Subcutaneous preadipocyte (primary cell): ENCODE results near the gene CORO2B.

DNA sequence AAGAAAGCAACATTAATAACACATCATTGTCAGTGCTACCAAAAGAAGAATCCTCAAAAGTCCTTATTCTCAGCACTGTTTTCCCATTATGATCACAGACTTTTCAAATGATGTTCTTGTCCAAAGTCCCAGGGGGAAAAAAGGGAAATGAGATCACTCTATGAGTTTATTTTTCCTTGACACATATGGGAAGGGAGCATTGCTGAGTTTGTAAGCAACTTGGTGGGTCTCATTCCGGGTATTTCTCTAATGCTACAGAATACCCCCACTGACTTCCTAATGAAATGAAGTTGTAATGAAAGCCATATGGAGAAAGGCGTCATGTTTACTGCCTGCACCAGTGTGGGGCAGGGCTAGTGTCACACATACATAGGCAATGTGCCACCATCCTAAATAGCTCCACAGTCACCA, 41.2 kb upstream of the C15orf61 start:
- CAGE, long polyA plus RNA: no peak

DNA sequence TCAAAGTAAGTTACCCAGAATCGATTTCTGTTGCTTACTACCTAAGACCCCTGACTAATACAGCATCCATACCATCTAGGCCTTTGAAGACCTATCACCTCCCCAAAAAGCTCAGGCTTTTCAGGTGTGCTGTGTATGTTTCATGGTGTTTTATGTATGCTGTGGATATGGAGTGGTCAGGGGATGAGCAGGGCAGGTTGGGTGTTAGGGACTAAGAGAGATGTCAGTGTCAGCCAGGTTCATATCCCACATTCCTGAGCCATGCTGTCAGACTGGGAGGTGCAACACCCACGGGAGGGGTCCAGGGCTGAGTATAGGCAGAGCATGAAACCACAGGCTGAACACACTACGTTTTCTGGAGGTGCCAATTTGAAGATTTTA, 112.5 kb upstream of the PIAS1 start:
- CAGE, long polyA plus RNA: no peak

- CAGE, long polyA plus RNA: no peak
Measured at GRCh38 chr15:68073650-68074081, 19.6 kb downstream of the PIAS1 start.

DNA sequence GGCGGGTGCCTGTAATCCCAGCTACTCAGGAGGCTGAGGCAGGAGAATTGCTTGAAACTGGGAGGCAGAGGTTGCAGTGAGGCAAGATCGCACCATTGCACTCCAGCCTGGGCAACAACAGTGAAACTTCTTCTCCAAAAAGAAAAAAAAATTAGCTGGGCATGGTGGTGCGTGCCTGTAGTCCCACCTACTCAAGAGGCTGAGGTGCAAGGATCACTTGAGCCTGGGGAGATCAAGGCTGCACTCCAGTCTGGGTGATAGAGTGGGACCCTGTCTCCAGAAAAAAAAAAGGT, 56.3 kb downstream of the PIAS1 start:
- CAGE, long polyA plus RNA: no peak

DNA sequence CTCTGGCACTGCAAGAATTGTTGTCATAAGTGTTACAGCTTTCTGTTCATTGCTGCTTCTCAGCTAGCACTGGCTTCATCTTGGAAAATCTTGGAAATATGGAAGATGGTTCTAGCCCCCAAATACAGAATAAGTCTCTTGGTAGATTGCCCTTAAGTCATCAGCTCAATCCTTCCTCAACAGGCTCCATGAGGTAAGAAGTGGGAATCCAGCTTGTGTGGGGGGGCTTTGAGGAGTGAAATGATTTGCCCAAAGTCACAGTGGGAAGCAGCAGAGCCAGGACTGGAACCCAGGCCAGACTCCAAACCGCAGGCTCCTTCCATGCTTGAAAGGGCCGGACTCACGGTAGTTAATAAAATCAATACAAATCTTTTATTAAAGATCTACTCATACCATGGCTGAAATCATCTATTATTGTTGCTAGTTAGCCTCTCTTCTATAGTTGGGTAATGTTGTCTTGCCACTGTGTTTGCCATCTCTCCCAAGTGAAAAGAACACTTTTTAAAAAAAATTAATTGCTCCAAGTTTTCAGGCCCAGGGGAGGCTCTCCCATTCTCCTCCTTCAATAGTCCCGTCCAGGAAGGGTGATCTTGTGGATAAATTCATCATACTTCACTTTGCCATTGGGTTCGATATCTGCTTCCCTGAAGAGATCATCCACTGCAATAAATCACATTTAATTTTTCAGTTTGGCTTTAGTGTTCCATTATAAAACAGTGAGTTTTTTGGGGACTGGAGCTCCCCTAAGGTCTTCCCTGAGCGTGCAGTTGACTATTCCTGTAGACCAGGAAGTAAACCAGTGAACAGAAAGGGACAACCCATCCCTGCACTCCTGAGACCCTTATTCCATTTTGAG, 11.5 kb downstream of the CALML4 start:
- CAGE, long polyA plus RNA: no peak

DNA sequence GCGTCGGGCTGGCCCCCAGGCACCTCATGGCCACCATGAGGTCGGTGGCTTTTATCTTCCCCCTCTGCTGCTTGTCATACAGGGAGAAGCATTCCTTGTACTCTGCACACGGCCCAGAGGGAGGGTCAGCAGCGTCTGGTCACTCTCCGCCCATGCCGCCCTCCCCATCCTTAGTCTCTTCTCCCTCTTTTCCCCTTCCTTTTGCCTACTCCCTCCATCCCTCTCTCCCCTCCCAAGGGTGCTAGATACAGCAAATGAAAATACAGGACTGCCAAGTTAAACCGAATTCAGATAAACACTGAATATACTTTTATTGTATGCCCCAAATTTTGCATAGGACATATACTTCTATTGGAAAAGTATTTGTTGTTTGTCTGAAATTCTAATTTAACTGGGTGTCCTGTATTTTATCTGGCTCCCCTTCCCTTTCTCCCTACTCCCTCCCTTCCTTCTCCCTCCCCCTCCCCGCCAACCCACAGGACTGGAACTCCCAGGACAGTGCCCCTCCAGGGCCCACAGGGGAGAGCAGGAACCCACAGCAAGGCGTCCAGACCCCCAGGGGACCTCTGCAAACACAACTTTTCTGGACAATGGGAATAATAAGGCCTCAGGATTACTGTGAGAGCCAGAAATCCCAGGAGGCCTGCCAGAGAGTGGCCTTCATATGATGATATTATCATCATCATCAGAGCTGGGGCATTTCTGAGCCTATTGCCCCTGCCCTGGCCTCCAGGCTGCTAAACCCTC, 5.4 kb downstream of the CALML4 start:
- CAGE, long polyA plus RNA: no peak

DNA sequence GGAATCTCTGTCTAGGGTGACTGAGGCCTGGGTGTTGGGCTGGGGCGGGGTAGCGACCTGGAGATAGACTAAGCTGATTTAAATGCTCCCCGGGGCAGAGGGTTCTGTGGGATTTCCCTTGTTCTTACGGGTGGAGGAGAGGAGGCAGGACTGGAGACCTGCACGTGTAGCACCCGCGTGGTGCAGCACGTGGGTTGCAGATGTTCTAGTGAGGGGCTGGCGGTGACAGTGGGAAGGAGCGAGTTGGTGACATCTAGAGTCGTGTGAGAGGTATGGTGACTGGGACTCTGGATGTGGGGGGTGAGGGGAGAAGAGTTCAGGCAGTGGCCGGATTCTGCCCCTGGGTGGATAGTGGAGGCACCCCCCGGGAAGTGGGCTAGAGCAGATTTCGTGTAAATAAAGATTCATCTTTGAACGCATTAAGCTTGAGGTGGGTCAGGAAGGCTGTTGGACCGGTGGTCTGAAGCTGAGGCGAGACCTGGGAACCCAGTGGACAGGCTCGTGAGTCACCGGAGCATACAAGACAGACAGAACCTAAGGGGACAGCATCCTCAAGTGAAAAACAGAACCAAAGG, 498 bp upstream of the CLN6 start:
- CAGE, long polyA plus RNA: no peak

- CAGE, long polyA plus RNA: no peak
Measured at GRCh38 chr15:68375023-68375801, 56.8 kb downstream of the ITGA11 start.

DNA sequence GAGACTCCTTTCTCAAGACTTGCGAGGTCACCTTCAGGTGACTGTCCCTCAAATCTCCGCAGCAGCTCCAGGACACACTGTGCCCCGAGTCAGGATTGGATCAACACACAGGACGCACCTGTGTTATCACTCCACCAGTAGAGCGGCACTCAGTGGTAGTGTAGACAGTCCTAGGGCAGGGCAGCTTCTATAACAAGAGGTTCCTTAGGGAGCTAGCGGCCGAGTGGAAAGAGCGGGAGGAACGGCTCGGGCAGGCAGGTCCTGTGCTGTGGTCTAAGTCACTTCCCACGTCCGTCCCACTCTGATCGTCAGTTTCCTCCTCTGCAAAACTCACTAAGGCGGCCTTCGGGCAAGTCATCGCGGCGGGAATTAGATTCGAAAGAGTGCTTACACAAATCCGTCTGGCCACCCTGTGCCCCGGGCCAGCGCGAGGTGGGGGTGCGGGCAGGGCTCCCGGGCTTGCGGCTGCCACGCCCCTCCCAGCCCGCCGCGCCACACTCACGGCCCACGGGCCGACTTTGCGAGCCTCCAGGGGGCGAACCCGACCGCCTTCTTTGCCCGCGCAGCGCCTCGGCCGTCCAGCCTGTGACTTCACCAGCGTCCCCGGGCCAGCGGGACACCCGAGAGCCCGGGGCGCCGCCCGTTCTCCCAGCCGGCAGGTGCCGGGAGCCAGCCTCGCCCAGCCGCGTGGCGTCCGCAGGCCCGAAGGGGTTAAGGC, 555 bp upstream of the CORO2B start:
- CAGE, long polyA plus RNA: no peak

DNA sequence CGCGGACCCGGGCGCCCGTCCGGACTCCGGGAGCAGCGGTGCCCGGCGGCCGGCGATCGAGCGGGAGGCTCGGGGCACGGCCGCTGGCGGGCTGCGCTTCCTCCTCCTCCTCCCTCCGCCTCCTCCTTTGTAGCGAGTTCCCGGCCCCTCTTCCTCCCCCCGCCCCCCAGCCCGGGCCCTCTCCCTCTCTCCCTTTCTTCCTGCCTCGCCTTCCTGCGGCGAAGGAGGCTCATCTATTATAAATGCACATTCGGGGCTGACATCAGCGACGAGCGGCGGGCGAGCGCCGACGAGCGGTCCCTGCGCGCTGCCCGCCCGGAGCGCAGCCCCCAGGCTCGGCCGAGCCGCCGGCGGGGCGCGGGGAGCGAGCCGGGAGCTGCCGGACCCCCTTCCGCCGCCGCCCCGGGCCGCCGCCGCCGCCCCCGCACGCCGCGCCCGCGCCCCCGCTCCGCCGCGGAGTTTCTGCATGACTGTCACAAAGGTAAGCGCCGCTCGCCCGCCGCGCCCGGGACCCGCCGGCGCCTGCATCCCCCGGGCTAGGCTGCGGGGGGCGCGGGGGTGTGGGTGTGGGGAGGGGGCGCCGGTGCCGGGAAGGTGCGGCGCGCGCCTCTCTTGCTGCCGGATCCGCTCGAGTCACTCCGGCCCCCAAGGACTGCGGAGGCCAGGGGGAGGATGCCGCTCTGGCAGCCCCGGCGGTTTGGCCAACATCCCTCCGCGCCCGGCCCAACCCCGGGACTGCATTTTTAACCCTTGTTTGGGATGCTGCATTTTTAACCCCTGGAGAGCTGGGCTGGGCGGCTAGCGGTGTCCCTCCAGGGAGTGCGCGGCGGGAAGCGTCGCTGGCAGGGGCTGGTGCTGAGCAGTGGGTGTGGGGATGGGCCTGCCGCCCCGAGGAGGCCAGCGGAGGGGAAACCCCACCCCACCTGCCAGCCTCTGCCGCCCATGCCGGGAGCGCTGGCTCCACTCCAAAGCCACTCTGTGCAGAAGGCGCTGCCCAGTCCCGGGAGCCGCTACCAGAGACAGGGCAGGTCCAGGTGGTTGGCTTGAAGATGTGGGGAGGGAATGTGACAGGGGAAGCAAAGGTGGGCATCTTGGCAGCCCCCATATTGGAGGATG, at the start of gene CORO2B:
TSS of gene CORO2B (plus strand) at position 197 of the 1,116 bp plus-strand sequence.
- CAGE, long polyA plus RNA: no peak

DNA sequence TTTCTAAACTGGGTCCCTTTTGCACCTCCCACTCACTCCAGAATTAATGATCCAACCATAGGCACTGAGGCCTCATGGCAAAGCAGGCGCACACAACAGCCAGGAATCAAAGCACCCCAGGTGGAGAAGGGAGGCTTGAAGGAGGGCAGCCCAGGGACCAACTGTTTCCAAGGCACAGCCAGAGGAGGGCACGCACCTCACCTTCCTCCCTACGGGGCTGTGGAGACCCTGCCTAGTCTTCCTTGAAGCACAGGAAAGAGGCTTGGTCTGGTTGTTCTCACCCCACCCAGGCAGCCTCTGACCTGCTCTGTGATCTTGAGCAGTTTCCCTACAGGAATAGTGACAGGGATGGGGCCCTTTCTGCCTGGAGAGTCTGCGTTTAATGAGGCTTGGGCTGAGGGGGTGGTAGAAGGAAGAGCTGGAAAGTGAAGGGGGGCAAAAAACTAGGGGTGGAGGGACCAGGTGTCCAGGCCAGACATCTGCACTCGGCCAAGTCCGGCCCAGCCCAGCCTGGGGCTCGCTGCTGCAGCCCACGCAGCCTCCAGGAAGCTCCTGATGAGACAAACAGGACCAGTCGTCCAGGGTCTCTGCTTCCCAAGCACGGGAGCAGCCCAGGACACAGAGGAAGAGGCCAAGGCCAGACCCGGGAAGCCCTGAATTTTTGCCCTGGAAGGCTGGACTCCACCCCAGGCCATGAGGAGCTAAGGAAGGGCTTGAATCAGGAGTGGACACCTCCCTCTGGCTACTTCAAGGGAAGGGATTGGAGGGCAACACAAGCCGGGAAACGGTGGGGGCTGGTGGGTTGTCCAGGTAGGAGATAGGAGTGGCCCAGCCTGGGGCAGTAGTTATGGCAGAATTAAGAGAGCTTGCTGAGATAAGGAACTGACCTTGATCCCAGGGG, 89.8 kb downstream of the ANP32A start:
- CAGE, long polyA plus RNA: no peak

- CAGE, long polyA plus RNA: no peak
Measured at GRCh38 chr15:68775943-68776310, 44.8 kb downstream of the ANP32A start.

- CAGE, long polyA plus RNA: no peak
Measured at GRCh38 chr15:68787543-68788088, 33.1 kb downstream of the ANP32A start.

DNA sequence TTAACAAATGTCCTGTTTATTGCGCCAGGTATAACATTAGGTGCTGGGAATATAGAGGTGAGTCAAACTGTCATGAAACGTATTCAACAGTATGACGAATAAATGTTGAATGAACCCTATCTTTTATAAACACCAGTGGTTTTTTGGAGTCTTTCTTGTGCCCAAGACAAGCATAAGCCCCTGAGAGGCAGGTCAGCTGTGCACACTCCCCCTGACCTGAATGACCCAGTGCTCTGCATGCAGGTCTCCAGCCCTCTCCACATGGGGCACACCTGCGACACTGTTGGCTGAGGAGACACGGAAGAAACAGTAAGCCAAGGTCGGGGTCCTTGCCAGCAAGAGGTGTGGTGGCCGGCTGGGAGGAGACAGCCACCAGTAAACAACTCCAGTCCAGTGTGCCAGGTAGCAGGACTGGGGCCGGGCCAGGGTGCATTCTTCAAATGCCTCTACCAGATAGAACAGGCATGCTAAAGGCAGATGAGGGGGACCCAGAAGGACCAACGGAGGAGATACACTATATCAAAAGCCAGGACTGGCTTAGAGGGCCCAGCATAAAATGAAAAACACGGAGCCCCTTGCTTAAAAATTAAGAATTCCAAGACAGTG, 27.4 kb downstream of the ANP32A start:
- CAGE, long polyA plus RNA: no peak

GRCh38 chr15:69255731-69256223, 42.9 kb upstream of the PAQR5 start:
- CAGE, long polyA plus RNA: no peak

DNA sequence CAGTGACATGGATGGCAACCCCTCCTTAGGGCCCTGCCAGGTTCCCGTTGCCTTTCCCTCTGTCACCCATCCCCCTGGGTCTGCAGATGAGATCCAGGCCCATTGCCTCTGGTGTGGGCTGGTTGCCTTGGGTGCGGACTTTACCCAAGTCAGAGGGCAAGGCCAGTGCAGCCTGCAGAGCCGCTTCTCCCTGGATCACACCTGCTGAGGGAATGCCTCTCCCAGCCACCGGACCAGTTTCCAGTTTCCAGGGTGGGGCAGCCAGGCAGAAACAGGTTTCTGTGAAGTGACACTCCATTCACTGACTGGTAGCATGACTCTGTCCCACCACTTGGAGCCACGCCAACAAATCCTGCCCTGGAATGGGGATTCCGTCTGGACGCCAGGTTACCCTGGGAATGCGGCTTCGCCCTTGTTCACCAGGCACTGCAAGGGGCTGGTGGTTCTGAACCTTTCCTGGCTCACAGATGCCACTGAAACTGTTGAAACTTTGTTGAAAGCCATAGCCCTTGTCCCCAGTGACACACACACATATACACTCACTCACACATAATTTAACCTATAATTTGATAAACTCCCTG, 30.1 kb downstream of the PAQR5 start:
- CAGE, long polyA plus RNA: no peak

DNA sequence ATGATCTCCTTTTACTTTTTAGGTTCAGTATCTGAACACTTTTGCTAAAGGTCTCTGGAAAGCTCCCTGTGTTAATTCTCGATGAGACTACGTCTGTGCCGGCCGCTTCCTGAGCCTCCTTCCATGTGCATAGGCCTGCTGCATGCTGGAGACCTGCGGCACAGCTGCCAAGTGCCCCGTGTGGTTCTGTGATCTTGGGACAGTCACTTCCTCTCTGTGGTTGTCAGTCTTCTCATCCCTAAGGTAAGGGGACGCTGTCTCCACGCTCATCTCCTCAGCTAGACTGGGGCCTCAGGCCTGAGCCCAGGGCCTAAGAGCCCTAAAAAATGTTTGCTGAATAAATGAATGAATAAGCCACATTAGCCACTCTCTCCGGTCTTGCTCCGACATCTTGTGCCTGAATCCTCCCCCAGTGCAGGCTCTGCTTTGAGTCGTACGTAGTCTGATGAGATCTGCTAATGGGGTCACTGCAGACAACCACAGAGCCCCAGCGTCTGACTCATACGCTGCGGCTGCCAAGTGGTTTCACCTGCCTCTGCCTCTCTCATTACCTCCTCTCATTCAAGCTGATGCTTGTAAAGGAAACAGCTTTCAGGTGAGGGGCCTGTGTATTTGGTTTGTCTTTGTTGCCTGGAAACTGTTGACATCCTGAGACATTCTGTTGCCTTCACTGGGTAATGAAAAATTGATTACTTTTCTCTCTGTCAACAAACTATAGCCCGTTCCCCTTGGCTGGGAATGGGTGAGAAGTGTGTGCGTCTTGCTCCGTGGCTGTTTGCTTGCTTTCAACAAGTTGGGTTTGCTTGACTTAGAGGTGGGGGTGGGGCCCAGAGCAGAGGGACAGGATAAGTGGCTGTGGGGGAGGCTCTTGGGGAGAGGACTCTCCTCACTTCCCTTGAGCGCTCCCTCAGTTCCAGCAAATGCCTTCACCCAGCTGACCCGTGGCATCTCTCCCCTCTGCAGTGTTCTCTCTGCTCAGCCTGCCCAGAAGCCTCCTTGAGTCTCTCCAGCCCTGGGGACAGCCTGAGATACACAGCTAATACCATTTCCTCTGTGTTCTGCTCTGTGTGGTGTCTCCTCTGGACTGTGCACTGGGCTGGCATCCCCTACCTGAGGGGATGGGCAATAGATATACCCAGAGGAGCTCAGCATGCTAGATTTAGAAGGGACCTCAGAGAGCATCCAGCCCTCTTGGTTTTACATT, 15.9 kb downstream of the RPLP1 start:
- CAGE, long polyA plus RNA: no peak

DNA sequence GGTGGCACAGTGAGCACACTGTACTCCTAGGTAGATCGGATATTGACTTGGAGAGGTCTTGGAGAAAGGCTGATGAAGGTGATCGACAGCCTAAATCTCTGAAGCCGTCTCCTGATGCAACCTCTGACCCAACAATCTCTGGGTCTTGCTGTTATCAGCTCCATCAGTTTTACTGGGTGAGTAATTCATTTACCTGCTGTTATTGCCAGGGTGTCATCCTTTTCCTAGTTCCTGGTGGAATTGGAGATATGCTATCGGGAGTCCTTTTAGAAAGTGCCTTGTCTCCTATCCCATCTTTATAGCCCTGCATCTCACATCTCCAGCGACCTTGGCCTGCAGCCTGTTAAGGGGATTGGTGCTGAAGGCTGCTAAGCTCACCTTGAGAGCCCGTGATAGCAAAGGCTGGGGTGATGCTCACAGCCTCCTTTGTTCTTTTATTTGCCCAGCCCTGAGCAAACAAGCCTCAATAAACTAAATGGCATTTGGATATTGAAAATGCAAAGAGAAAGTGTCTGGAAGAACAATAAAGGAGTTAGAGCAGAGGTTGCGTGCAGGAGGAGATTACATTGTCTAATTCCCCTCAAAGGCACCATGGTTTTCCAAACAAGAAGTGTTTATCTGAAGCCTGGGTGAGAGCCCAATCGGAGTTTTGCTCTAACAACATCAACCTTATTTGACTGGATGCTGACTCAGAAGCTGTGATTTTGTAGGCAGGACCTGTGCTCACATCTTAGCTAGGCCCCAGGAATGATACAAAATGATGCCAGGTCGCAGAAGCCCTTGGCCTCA, 101.8 kb downstream of the RPLP1 start:
- CAGE, long polyA plus RNA: no peak

DNA sequence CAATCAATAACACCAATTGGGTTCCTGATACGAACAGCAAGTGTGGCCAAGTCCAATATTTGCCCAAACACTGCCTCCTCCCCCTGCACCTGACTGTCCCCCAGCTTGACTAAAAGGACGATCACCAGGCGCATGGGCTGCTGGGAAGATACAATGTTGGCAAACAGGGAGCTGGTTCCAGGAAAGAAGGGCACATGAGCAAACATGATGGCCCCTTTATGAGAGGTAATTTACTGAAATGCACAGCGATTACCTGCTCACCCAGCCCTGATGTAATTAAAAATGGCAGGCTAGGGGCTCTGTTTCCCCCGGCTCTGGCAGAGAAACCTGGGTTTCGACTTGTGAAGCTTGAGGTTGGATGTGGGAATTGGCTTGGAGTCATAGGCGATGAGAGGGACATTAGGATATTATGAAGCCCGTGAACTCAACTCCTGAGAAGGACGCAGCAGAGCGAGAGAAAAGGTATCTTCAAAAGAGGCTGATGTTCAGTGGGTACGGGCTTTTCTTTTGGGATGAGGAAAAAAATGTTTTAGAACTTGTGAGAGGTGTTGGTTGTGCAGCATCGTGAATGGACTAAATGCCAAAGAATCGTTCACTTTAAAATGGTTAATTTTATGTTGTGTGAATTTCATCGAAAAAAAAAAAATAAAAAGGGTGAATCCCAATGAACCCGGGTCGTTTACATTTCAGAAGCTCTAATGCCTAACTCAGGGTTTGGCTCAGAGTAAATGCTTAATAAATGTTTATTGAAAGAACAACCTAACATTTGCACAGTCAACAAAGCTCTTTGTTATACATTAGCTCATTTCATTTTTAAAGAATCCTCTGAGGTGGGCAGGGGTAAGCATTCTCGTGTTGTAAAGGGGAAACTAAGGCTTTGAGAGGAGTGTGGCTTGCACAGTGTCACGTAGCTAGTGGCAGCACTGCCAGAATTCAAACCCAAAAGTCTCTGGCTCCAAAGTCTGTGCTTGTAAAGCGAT, 109.2 kb downstream of the RPLP1 start:
- CAGE, long polyA plus RNA: no peak

- CAGE, long polyA plus RNA: no peak
Measured at GRCh38 chr15:69776612-69776935, 321.1 kb downstream of the TLE3 start.